Esophagus squamous epithelium (tissue), 4 donors: ENCODE results near the genes KLF17, DMAP1 and TMEM53.

DNA sequence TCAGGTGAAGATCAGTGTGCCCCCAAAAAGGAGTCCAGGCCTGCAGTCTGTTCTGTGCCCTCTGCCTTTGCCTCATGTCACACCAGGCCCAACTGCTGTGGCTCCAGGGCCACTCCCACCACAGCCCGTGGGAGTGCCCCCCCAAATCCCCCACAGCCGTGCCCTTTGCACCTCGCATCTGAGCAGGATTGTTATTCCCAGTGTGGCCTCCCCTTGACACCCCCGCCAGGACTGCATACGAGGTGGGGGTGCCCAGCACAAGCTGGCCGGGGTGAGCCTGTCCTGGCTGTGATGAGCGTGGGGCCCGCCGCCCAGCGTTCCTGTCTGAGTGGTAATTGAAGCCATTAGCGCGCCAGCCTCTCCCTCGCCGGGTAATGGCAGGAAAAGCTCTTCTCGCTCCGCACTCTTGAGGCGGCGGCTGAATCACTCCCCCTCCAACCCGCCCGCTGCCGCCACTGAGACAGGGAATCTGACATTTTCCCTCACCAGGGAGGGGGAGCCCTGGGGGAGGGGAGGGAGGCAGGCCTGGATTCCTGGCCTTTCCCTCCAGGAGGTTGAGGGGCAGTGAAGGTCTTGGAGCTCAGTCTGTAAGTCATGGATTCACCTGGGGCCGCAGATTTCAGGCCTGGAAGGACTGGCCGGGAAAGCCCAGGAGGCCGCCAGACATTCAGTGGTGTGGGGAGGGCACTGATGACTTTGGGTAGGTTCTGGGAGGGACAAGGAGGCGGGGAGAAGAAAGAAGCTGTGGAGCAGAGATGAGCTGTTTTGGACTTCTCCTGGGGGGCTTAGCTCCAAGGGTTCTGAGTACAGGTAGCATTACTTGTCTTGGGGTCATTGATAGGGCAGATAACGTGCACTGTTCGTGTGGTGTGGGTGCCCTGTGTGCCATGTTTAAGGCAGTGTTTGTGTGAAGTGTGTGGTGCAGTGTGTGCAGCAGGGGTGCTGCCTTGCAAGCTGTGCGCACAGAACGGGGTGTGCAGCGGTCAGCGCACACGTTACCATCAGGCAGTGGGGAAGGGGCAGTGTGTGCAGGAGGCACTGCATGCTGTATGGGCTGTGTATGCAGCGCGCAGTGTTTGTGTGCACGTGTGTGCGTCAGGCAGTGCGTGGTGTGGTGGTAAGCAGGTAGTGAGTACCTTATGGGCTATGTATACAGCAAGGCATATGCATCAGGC, 28.0 kb downstream of the PTPRF start:
- PRO-cap, result no peak
- RAMPAGE, long total RNA, 4 experiments, result no peak in any of the 4 experiments

- PRO-cap, result no peak
- RAMPAGE, long total RNA, 4 experiments, result no peak in any of the 4 experiments
Measured at GRCh38 chr1:43615971-43617006, 33.7 kb upstream of the KDM4A start.

DNA sequence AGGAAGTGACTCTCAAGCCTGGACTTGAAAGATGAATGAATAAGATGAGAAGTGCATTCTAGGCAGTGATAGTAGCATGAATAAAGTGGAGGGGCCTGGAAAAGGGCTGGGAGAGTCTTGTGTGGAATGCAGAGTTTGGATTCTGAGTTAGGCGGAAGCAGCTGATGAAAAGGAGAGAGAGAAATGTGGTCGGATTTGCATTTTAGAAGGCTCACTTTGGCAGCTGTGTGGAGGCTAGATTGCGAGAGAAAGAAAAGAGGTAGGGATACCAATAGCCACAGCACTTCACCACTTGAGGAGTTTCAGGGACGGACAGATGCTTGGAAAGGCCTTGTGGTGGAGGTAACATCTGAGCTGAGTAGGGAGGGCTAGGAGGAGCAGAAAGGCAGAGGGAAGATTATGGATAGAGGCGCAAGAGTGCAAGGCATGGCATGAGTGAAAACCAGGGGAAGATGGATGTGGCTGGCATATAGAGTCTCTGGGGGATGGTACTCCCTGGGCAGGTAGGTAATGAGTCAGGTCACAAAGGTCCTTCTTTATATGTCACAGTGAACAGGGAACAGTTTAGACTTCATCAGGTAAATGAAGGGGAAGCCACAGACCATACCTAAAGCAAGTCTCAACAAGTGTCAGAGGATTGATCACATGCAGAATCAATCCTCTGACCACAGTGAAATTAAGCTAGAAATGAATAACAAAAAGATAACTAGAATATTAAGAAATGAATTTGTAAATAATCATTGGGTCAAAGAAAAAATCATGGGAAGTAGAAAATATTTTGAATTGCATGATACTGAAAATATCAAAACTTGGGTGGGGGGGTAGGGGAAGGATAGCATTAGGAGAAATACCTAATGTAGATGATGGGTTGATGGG, 59.8 kb downstream of the ST3GAL3 start:
- PRO-cap, result no peak
- RAMPAGE, long total RNA, 4 experiments, result no peak in any of the 4 experiments

- PRO-cap, result no peak
- RAMPAGE, long total RNA, 4 experiments, result no peak in any of the 4 experiments
Measured at GRCh38 chr1:43783458-43784285, 76.3 kb downstream of the ST3GAL3 start.

- PRO-cap, result no peak
- RAMPAGE, long total RNA, 4 experiments, result no peak in any of the 4 experiments
Measured at GRCh38 chr1:43821711-43822491, 111.7 kb upstream of the ARTN start.

DNA sequence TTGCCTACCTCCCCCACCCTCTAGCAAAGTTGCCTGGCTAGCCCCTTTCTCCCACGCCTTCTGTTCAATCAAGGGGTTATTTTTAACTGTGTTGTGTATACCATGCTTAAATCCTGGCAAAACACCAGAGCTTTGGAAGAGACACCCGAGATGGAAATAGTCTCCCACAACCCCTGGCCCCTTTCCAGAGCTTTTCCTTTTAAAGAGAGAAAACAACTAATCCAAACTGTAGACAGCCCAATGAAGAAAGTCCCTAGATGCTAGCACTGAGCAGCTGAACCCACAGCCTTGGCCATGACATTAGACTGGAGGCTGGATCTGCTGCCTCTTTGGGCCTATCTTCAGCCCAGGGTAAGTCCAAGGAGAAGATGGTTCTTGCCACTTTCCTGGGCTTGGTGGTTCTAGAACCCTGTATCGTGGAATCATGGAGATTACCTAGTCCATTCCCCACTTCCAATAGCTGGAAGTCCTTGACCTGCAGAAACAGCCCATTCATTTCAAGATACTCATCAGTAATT, 64.8 kb upstream of the ARTN start:
- PRO-cap, result no peak
- RAMPAGE, long total RNA, 4 experiments, result no peak in any of the 4 experiments

DNA sequence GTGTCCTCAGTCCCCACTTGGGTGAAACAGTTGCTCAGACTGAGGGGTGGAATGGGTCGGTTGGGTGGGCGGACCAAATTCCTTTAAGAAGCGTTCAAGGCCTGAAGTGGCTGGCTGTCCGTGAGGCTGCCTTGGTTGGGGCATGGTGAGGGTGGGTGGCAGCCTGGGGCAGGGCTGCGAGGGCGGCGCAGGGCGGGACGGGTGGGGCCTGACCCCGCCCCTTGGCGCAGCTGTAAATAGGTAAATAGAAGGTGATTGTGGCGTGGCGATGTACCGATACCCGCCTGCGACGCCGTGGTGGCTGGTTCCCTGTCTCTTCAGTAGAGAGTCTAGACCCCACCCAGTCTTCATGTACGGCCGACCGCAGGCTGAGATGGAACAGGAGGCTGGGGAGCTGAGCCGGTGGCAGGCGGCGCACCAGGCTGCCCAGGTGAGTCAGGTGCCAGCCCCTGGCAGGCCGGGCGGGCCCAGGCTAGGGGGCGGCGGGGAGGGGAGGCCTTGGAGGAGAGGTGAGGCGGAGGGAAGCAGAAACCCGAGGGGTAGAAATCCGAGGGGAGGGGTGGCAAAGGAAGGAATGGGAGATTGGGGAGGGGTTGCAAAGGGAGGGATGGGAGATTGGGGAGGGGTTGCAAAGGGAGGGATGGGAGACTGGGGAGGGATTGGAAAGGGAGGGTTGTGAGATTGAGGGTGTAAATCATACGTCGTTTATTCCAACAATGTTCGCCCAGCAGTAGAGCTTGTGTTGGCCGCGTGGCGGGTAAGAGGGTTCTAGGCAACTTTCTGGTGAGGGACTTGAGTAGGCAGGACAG, at the start of gene KLF17:
KLF17 (plus strand) TSS at position 263 of the 809 bp plus-strand sequence.
- PRO-cap, result no peak
- RAMPAGE, long total RNA, 4 experiments, result no peak in any of the 4 experiments

- PRO-cap, result bidirectional peak, plus-strand start at chr1:44213469, minus-strand start at chr1:44213380
- RAMPAGE, long total RNA, 4 experiments, result start-site peak on the plus strand in 3 of 4 experiments, at chr1:44213440-44213504 at its widest, 20 to 193 reads per replicate
Measured at GRCh38 chr1:44213143-44214145, at the start of gene DMAP1. Gene DMAP1, plus strand, starts transcription at chr1:44213471.

DNA sequence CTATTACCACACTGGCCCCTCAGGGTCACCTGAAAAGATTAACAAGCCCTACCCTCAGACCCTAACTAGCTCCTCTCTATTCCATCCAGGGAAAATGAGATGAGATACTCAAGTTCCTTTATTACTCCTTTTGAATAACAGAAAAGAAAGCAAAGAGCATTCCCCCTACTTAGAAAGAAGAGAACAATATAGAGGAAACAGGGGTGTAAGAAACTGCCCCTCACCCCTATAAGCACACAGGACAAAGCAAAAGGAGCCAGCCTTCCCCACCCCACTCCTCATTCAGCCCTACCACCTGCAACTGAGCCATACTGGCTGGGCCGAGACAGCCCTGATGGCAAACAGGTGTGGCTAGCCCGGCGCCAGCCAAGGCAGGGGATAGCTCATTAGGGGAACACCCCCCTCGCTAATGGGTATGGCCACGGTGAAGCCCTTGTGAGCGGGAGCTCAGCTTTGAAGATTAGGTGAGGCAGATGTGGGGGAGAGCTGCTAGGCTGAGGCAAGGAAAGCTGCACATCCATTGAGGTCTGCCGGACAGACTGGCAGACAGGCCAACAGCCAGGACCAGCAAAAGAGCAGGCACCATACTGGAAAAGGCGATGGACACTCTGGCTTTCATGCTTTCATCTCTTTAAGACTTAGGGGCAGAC, 65.6 kb downstream of the ERI3 start:
- PRO-cap, result no peak
- RAMPAGE, long total RNA, 4 experiments, result no peak in any of the 4 experiments

GRCh38 chr1:44406898-44407439, 1.9 kb downstream of the RNF220 start:
- PRO-cap, result no peak
- RAMPAGE, long total RNA, 4 experiments, result no peak in any of the 4 experiments

DNA sequence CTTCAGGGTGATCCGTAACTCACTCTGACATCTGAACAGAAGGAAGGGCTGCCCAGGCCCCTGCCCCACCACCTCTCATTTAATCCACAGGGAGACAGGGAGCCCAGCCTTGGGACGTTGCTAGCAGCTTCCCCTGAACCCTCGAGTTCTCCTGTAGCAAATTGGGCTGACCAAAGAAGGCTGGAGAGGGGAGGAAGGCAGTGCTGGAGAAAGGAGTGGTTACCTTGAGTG, 131.7 kb downstream of the TMEM53 start:
- PRO-cap, result no peak
- RAMPAGE, long total RNA, 4 experiments, result no peak in any of the 4 experiments

DNA sequence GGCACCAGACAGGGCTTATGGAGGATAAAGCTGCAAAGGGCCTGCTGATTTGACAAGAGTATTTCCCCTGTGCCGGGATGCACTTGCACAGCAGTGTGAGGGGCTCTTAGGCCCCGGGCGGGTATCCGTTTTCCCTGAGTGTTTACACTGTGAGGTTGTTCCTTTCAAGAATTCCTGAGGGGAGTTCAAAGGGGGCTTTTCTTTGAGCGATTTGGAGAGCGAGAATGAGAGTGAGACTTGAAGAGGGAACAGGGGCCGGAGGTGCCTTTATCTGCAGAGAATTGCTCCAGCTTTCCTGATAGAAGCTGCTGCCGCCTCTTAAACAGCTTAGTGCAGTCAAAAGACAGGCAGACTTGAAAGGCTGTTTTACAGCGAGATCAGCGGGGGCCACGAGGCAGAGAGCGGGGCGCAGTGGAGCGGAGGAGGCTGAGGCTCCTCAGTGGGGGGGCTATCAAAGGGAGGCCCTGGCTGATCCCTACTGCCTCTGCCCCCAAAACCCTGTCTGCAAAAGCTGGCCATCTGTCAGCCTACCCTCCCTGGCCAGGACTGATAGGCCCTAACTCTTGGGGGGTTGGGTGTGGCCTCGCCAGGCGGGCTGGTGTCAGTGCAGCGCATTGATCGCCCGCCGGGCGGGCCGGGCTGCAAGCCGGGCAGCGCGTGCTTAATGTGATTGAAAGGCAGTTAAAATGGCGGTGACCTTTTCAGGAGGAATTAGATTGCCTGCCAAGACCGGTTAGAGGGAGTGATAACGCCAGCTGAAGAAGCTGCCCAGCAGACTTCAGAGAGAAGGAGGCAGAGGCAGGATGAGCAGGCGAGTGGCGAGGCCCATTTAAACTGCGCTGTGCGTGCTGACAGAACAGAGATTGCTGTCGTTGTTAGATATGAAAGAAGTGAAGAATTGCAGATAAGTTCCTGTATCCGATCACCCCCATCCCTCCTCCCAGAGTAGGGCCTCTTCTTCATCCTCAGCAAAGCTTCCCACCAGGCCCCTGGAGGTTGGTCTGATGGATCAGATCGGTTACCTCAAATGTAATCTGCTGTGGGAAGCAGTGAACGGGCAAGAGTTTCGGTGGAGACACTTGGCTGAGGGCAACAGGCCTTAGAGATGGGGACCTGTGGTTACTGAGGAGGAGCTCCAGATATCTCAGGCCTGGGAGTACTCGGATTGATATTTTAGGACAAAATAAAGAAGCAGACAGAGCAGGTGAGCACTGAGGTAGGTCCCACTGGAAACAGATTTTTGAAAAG, 36.3 kb downstream of the TMEM53 start:
- PRO-cap, result no peak
- RAMPAGE, long total RNA, 4 experiments, result no peak in any of the 4 experiments

GRCh38 chr1:44673979-44675022, at the start of gene TMEM53:
Gene TMEM53, minus strand, starts transcription at chr1:44674481.
- PRO-cap, result bidirectional peak, plus-strand start at chr1:44674370, minus-strand start at chr1:44674080; bidirectional peak, plus-strand start at chr1:44674744, minus-strand start at chr1:44674481
- RAMPAGE, long total RNA, 4 experiments, result start-site peak on the plus strand in 1 of 4 experiments, at chr1:44674692-44674744 at its widest, 20 reads per replicate; start-site peak on the minus strand in 4 of 4 experiments, at chr1:44674423-44674481 at its widest, 21 to 76 reads per replicate

DNA sequence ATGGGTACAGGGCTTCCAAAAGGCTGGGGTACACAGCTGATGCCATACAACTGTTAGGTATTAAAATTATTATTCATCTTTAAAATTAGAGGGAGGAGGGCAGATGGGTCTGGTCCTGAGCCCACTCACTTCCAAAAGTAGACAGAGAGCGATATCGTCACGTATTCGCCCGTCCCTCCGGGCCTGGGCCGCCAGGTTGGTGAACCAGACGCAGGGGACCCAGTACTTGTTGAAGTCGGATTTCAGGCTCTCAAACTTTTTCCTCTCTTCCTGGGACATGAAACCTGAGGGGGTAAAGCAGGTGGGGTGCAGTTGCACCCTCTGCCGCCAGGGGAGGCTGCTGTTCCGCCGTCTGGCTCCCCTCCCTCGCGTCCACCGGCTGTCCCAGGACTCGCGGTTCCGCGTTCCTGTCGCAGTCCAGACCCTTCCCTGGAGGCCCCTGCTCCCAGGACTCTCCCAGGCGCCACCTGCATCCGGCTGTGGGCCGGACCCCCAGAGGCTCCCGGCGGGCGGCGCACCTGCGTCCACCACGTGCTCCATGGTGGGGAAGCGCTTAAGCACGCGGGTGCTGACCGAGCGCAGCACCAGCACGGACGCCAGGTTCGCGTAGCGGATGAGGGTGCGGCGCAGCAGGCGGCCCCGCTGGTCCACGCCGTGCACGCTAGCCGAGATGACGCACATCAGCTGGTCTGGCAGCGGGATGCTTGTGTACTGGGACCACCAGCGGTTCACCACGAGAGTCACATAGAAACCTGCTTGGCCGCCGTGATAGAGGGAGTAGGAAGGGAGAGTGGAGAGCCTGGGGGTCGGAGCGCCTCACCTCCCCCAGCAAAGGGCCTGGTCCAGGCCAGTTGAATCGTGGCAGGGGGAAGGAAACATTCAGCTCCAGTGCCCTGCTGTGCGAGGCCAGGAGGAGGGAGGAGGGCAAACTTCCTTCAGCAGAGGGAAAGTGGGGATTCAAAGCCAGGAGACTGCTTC, 1.7 kb downstream of the BEST4 start:
- PRO-cap, result no peak
- RAMPAGE, long total RNA, 4 experiments, result no peak in any of the 4 experiments

- PRO-cap, result bidirectional peak, plus-strand start at chr1:44799992, minus-strand start at chr1:44799906; bidirectional peak, plus-strand start at chr1:44800317, minus-strand start at chr1:44800185
- RAMPAGE, long total RNA, 4 experiments, result no peak in any of the 4 experiments
Measured at GRCh38 chr1:44799633-44800243, 439 bp upstream of the PLK3 start.

- PRO-cap, result no peak
- RAMPAGE, long total RNA, 4 experiments, result no peak in any of the 4 experiments
Measured at GRCh38 chr1:44805590-44806328, 1.4 kb downstream of the DYNLT4 start.

- PRO-cap, result no peak
- RAMPAGE, long total RNA, 4 experiments, result no peak in any of the 4 experiments
Measured at GRCh38 chr1:44903200-44903624, 60.2 kb upstream of the PTCH2 start.

GRCh38 chr1:45010102-45011097, 724 bp downstream of the HECTD3 start:
- PRO-cap, result bidirectional peak, plus-strand start at chr1:45010679, minus-strand start at chr1:45010558
- RAMPAGE, long total RNA, 4 experiments, result no peak in any of the 4 experiments

GRCh38 chr1:45205407-45206233, 785 bp downstream of the ZSWIM5 start:
- PRO-cap, result bidirectional peak, plus-strand start at chr1:45206122, minus-strand start at chr1:45205855
- RAMPAGE, long total RNA, 4 experiments, result no peak in any of the 4 experiments

GRCh38 chr1:45321358-45322182, 5.1 kb upstream of the HPDL start:
- PRO-cap, result no peak
- RAMPAGE, long total RNA, 4 experiments, result no peak in any of the 4 experiments